Daoy (cell line): ENCODE measurements around a stretch of chr2.

- RAMPAGE, long total RNA: no peak
Measured at GRCh38 chr2:134143386-134144546, 110.1 kb upstream of the MGAT5 start.

DNA sequence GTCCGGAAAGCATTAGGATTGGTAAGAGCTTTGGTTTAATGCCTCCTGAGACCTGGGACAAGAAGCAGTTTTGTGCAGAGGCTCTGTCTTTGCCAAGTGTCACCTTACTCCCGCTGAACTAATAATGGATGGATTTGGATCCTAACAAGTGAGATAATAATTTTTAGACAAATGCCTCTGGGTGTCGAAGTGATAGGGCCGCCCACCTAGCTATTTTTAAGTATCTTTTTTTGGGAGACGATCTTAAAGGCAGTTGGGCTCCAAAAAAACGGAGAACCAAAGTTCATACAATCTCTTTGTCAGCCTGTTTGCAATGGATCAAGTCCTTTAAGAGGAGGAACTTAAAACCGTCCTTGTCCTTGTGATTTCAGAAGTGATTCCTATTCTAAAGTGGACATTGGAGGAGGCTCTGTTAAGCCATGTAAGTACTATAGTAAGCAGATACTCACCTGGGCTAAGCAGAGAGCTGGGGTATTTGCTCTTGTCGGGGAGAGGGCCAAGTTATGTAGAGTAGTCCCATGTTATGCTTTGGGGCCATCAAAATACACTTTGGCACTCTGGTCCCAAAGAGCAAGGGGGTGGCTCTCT, 82.4 kb upstream of the MGAT5 start:
- RAMPAGE, long total RNA: no peak

DNA sequence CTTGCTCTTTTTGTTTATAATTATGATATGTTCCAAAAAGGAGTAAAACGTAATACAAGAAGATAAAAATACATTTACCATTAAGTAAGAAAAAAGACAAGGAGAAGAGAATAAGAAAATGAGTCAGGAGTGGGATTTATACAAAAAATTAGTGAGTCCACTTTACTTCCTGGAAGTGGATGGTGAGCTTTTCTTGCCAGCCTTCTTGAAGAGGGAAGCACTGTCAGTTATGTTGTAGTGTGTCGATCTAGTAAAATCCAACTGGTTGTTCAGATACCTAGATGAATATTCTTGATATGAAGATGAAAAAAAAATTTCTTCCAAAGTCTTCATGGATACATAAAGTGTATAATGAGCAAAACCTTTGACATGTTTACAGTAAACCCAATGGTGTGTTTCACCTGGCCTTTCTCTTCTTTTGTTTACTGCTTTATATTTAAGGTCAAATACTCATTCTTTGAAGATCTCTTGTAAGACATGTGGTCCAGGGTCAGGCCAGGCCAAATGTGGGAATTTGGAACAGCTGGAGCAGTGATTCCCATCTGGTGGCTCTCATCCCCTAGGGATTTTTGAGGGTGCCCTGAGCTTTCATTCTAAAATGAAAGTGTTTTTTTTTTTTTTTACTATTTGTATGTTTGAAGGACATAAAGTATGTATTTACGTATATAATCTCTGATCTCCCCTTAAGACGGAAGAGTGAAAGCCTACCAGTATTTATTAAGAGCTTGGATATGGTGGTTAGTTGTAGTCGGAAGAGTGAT, 13.9 kb upstream of the MGAT5 start:
- RAMPAGE, long total RNA: no peak

DNA sequence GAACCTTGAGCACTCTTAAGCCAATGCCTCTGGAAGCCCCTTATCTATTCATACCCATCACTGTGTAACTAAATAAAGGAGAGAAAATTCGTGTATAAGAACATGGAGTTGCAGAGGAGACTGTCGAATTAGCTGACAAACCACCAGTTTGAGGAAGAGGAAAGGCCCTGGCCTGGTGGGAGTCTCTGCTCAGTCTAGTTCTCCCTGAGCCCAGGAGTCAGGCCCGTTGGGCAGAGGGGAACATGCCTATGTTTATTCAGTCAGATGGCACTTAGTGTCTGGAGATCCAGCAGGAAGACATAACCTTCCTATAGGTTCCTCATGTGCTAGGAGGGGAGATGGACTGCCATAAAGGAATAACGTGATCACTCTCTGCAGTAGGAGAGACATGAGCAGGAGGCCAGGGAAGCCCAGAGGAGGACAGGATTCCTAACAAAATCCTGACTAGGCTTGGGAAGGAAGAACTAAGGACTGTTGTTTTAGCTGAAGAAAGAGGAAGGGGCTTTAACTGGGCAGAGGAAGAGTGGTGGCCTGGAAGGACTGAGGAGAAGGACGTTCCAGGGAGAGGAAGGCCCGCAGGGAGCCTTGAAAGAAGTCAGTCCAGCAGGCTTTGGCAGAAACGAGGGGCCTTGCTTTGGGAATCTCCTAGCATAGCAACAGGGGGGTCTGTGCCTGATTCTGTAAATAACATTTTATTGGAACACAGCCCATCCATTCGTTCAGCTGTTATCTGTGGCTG, 60.5 kb downstream of the MGAT5 start:
- RAMPAGE, long total RNA: no peak

GRCh38 chr2:134337955-134338551, 84.2 kb downstream of the MGAT5 start:
- RAMPAGE, long total RNA: no peak

GRCh38 chr2:134401699-134402052, 147.8 kb downstream of the MGAT5 start:
- RAMPAGE, long total RNA: no peak

GRCh38 chr2:135074047-135074693, 22.1 kb downstream of the RAB3GAP1 start:
- RAMPAGE, long total RNA: no peak

- RAMPAGE, long total RNA: no peak
Measured at GRCh38 chr2:135101790-135102121, 49.7 kb downstream of the RAB3GAP1 start.

- RAMPAGE, long total RNA: no peak
Measured at GRCh38 chr2:135604602-135605214, 73.4 kb downstream of the R3HDM1 start.

DNA sequence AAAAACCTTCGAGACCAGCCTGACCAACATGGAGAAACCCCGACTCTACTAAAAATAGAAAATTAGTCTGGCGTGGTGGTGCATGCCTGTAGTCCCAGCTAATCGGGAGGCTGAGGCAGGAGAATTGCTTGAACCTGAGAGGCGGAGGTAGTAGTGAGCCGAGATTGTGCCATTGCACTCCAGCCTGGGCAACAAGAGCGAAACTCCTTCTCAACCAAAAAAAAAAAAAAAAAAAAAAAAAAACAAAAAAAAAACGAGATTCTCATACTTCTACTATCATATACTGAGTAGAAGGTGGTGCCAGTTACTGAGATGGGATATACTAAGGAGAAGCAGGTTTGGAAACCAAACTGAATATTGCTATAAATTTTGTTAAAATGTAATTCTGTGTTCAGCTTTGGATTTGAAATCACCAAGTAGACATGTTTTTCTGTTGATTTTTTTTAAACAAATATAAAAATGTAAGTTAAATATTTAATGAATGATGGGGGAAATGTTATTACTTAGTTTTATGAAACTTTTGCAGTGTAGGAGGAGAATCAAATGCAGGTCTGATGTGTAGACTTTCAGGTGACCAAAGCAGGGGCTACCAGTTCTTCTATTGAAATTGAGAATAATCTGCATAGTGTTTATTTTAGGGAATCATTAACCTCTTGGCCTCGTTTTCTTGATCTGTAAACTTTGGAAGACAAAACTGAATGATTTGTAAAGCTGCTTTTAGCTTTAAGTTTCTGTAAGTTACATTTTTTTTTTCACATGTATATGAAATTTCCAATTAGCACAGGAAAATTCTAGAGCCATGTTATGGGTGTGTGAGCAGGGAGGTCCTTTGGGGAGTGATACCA, 99.0 kb downstream of the R3HDM1 start:
- RAMPAGE, long total RNA: no peak

- RAMPAGE, long total RNA: no peak
Measured at GRCh38 chr2:135635574-135636557, 104.6 kb downstream of the R3HDM1 start.

- RAMPAGE, long total RNA: no peak
Measured at GRCh38 chr2:135747987-135748687, 6.5 kb downstream of the UBXN4 start.

GRCh38 chr2:135983662-135984167, 1.7 kb downstream of the DARS1 start:
- RAMPAGE, long total RNA: no peak

DNA sequence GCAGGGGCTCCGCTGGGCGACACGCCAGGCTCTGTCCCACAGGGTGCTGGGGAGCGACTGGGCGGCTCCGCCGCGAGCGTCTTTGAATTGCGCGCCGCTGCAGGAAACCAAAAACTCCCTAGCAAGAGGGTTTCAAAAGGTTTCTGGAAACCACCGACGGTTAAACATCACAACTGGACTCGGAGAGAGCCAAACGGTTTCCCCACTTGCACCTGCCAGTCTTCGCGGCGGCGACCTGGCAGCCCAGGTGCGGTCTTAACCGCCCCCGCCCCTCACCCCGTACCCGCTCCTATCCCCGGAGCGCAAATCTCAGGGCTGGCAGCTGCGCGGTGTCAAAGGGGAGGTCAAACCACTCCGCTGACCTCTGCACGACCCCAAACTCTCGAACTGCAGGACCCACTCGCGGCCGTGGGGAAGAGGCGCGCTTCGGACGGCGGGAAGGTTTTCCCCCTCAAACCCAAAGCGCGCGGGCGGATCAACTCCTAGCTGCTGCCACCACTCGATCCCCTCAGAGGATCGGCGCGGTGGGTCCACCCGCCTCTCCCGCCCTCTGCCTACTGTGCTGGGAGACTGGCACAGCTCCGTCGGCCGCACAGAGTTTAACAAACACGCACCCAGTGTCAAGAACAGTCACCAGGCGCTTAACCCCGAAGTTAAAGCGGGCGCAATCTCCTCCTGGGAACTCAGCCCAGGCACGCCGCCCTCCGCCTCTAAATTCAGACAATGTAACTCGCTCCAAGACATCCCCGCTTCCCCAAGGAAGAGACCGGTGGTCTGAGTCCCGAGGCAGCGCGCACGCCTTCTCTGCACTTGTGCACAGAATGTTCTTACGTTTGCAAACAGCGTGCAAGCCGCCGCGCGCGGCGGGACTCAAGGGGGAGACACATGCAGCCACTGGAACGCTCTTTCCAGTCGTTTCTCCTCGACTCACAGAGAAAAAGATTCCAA, 760 bp downstream of the CXCR4 start:
- RAMPAGE, long total RNA: no peak

DNA sequence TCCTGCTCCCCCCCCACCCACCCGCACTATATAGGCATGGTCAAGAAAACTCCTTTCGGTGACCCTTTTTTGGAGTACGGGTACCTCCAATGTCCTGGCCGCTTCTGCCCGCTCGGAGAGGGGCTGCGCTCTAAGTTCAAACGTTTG, 213 bp downstream of the CXCR4 start:
- RAMPAGE, long total RNA: no peak

DNA sequence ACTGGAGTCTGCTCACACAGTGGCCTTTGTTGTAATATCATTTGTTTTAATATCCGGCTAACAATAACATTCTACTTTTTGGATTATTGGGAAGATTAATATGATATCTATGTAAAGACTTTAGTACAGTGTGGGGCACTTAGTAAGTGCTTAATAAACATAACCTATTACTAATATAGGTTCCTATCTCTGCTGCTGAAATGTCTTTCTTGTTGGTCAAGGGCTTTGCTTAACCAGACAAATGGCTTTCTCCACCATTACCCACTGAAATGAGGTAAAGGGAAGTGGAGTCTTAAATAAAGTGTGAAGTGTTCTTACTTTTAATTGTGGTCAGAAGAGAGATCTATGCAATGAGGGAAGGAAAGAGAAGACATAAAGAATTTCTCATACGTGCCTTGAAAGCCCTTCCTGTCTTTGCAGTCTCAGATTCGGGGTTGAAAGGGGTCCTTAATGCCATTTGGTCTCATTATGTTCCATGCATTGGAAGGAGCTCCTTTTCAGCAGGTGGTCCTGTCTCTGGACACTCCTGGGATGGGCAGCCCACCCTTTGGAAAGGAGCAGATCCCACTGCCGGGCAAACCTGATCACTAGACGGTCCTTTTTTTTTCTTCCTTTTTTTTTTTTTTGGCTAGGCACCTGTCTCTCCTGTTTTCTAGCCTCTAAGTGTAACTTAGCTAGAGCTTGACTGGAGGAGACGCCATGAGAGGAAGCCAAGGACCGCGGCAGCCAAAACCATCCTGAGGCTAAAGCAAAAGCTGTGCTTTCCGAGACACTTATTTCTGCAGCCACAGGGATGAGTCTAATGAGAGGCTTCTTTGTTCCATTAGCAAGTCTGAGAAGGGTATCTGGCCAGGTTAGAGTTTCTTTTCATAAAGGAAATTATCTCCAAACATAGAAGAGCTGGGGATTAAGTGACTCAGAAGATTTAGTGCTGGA, 7.0 kb upstream of the CXCR4 start:
- RAMPAGE, long total RNA: no peak

DNA sequence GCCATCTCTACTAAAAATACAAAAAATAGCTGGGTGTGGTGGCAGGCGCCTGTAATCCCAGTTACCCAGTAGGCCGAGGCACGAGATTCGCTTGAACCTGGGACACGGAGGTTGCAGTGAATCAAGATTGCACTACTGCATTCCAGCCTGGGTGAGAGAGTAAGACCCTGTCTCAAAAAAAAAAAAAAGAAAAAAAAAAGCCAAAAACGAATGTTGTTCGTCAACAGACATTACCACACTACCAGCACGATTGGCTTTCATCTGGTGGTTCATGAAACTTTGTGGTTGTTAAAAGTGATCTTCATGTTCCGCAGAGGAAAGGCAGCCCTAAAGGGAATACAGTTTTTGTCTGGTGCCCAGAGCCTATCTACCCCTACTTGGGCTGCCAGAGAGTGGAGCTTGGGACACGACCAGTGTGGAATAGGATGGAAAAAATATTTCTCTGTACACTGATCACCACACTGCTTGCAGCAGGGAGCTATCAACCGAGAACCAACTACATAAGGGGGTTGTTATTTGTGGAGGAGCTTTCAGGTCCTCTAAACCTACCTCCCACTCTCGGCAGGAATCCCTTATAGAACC, 13.6 kb upstream of the CXCR4 start:
- RAMPAGE, long total RNA: no peak

DNA sequence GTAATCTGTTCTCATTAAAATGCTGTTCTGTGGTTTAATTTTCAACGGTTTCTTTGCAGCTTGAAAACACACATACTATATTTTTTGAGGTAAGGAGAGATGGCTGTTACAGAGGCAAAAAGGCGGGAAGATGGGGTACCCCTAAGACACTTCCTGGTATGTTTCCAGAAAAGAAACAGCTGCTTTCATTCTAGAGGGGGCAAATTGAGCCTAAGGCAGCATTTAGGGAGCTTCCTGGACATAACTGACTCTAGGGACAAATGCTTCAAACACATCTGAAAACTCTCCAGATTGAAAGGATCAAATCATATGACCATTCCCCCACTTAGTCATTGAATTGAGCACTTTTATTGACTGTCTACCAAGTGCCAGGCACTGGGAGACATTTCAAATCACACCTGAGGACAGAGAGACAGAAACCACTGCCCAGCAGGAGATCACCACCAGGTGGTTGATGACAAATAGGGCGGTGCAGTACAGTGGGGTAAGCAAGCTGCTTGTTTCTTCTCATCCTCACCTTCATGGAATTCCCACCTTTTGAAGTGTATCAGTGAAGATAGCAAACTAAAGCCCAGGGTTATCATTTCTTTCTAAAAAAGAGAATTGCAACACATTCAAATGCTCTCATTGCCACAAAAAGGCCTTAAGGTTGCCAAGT, 18.9 kb upstream of the CXCR4 start:
- RAMPAGE, long total RNA: no peak

DNA sequence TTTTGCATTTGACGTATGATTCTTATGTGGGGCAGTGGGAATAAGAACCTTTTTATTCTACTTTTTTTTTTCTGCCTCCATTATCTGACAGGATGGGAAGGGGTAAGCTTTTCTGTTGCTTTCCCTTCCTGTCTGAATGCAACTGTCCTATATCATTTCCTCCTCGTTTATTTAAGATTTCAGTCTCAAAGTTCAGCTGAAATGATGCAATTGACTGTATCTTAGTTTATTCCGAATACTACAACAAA, 24.1 kb upstream of the HNMT start:
- RAMPAGE, long total RNA: no peak

GRCh38 chr2:138395418-138395852, 106.1 kb upstream of the SPOPL start:
- RAMPAGE, long total RNA: no peak